Heart right ventricle (tissue), 2 donors: ENCODE measurements around a stretch of chr5.

- PRO-cap, 2 experiments: no peak in any of the 2 experiments
These were observed 21.6 kb downstream of the TRIO start for GRCh38 chr5:14164613-14165203.

DNA sequence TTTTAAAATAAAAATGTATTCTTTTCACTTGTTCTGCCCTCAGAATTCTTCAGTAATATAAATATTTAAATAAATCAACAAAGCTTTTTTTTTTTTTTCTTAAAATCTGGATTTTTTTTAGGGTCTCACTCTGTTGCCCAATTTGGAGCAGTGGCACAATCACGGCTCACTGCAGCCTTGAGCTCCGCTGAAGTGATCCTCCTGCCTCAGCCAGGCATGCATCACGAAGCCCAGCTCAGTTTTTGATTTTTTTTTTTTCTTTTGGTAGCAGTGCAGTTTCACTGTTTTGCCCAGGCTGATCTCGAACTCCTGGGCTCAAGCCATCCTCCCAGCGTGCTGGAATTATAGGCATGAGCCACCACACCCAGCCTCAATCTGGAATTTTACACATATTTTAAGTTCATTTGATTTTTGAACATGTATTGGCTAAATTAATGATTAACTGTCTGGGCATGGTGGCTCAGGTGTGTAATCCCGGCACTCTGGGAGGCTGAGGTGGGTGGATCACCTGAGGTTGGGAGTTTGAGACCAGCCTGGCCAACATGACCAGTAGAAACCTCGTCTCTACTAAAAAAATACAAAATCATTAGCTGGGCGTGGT lies 36.3 kb downstream of the TRIO start:
- PRO-cap, 2 experiments: no peak in any of the 2 experiments

GRCh38 chr5:14183638-14183926 lies 40.4 kb downstream of the TRIO start:
- PRO-cap, 2 experiments: no peak in any of the 2 experiments

DNA sequence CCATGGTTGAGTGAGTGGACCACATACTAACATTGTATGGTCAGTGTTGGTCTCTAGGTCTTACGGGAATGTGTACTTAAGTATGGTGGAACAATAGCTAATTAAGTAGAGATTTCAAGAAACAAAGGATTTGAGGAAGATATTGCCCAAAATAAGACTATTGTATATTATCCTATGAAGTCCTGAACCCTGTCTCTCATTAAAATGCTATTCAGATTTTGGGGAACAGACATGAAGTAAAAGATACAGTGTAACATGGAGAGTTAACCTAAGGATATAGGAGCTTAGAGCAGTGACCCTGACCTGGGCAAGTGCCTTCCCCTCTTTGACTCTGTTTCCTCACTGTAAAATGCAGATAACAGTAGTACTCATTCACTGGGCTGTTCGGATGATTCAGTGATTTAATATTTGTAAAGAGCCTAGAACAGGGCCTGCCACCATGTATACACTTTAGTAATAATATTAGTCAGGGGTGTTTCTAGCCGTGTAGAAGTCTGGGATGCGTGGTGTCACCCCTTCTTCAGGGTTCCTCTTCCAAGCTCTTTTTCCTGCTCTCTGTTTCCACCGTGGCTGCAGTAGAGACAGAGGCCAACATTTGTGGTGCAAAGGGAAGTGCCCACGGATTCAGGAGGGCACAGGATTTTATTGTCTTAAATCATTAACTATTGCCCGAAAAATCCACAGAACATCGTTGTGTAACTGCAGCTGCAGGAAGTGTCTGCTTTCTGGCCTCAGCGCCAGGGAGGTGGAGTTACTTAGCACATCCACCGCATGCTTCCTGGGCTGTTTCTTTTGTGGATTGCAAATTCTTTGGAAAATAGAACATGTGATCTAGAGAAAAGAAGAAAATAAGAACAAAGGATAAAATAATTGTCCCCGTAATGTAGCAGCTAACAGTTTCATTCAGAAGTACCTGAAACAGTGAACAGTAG lies 61.6 kb downstream of the TRIO start:
- PRO-cap, 2 experiments: peak in 1 of 2 experiments; most common minus-strand start position 727 of the sequence (in 1)

DNA sequence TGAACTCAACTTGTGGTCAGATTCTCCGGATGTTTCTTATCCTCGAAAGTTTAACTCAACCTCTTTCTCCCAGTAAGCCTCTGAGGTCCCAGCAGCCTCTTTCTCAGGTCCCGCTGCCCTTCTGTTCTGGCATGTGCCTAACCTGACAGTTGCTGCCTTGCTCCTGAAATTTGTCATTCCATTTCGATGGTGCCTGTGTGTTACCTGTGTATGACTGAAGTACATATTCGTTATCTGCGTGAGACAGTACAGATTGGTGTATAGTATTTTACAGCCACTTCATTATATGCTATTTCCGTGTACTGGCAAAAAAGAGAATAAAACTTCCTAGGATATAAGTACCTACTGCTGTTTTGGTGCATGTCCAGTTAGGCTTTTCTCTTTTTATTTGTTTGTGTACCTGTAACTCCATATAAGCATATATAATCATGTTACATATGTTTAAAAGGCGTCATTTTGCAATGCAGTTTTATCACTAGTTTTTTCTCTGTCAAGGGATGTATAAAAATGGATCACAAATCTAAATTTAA lies 63.4 kb downstream of the TRIO start:
- PRO-cap, 2 experiments: no peak in any of the 2 experiments

GRCh38 chr5:14263710-14264191 lies 120.6 kb downstream of the TRIO start:
- PRO-cap, 2 experiments: no peak in any of the 2 experiments

- PRO-cap, 2 experiments: no peak in any of the 2 experiments
These were observed 125.0 kb downstream of the TRIO start for GRCh38 chr5:14268052-14268670.

GRCh38 chr5:14337493-14338080 lies 194.4 kb downstream of the TRIO start:
- PRO-cap, 2 experiments: no peak in any of the 2 experiments

DNA sequence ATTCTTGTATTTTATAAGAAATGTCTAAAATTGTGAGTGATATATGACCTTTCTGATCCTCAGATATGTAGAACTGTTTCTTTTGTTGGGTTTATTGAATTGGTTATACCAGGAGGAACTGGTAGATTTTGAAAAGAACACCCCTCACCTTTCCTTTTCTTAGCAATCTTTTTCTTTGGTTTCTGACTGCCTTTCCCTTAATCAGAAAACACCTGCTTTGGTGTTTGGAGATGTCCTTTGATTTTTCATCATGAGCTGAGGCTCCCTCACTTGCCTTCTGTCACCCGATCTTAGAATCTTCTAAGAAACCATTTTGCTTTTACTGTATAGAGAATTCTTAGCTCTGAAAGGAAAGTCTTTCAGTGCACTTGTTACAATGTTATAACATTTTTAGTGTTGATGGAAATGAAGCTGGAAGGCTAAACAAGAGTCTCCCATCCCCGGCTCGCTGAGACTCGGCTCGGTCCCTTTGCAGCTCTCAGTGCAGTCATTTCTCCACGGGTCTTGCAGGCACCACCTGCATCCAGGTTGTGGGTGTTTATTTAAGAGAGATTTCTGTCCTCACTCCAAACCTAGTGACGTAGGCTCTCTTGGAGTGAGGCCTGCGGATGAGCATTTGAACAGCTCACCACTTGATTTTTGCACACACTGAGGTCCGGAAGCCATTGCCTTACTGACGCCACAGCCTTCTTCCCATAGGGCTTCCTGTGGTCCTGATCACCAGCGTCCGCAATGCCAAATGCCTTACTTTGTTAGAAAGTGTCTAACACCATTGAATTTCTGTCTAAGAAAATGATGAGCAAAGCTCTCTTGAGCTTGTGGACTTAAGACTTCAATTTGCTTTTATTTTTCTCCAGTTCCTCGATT lies 197.8 kb upstream of the OTULINL start:
- PRO-cap, 2 experiments: no peak in any of the 2 experiments

DNA sequence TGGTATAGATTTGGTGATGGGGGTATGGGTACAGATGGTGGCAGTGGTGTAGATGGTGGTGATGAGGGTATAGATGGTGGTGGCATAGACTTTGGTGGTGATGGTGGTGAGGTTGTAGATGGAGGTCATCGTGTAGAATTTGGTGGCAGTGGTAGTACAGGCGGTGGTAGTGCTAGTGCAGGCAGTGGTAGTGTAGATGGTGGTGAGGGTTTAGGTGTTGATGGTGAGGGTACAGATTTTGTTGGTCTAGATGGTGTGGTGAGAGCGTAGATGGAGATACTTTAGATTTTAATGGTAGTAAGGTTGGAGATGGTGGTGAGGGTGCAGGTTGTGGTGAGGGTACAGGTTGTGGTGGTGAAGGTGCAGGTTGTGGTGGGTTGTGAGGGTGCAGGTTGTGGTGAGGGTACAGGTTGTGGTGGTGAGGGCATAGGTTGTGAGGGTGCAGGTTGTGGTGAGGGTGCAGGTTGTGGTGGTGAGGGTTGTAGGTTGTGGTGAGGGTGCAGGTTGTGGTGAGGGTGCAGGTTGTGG lies 178.8 kb upstream of the OTULINL start:
- PRO-cap, 2 experiments: no peak in any of the 2 experiments

GRCh38 chr5:14676389-14676924 lies 11.9 kb downstream of the OTULIN start:
- PRO-cap, 2 experiments: no peak in any of the 2 experiments

DNA sequence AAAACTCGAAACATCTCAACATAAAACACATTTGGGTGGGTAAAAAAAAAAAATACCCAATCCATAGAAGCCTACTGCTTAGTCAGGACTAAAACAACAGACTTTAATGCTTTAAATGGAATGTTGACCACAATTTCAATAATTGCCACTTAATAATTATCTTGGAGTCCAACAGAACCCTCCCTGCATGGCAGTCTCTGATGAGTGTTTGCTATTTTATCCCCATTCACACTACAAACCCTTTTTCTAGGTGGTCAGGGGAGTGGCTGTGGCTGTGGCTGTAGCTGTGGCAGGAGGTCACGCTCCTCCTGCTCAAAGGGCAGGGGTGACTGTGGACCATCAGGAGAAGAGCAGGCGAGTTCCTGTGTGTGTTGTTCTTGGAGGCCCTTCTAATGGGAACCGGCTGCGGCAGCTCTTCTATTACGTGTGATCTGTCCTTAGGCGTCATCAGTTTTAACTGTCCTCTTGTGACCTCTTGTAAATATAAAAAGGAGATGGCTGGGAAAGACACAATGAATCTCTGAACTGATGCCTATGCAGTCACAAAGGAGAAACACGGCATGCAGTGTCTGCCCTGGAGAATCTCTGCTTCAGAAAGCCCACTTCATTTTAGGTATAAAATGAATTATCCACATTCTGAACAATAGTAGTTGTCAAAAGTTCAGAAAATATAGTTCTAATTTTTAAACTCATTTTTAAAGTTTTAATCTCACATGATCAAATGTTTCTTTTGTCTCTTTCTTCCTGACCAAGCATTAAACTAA lies 65.1 kb downstream of the ANKH start:
- PRO-cap, 2 experiments: peak in 2 of 2 experiments; most common plus-strand start position 512 of the sequence (in 2); most common minus-strand start position 391 of the sequence (in 2)

- PRO-cap, 2 experiments: no peak in any of the 2 experiments
These were observed 60.6 kb downstream of the ANKH start for GRCh38 chr5:14810852-14811560.

GRCh38 chr5:14900731-14901171 lies 29.2 kb upstream of the ANKH start:
- PRO-cap, 2 experiments: peak in 1 of 2 experiments; most common plus-strand start chr5:14900908 (in 1)

- PRO-cap, 2 experiments: no peak in any of the 2 experiments
These were observed 196.9 kb downstream of the FBXL7 start for GRCh38 chr5:15696933-15697283.

DNA sequence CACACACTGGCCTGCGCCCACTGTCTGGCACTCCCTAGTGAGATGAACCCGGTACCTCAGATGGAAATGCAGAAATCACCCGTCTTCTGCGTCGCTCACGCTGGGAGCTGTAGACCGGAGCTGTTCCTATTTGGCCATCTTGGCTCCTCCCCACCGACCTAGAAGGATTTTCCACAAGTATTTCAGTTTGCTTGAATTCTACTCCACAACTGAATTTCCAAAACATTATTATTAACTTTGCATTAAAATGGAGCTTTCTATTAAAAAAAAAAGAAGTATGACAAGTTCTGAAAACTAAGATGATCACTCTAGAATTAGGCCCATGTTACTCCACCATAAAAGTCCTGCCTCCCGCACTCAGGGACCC lies 267.2 kb downstream of the MARCHF11 start:
- PRO-cap, 2 experiments: no peak in any of the 2 experiments

GRCh38 chr5:16081372-16081867 lies 98.2 kb downstream of the MARCHF11 start:
- PRO-cap, 2 experiments: peak in 1 of 2 experiments; most common minus-strand start chr5:16081544 (in 1)

- PRO-cap, 2 experiments: peak in 2 of 2 experiments; most common plus-strand start chr5:16129115 (in 2)
These were observed 50.6 kb downstream of the MARCHF11 start for GRCh38 chr5:16128968-16129411.

DNA sequence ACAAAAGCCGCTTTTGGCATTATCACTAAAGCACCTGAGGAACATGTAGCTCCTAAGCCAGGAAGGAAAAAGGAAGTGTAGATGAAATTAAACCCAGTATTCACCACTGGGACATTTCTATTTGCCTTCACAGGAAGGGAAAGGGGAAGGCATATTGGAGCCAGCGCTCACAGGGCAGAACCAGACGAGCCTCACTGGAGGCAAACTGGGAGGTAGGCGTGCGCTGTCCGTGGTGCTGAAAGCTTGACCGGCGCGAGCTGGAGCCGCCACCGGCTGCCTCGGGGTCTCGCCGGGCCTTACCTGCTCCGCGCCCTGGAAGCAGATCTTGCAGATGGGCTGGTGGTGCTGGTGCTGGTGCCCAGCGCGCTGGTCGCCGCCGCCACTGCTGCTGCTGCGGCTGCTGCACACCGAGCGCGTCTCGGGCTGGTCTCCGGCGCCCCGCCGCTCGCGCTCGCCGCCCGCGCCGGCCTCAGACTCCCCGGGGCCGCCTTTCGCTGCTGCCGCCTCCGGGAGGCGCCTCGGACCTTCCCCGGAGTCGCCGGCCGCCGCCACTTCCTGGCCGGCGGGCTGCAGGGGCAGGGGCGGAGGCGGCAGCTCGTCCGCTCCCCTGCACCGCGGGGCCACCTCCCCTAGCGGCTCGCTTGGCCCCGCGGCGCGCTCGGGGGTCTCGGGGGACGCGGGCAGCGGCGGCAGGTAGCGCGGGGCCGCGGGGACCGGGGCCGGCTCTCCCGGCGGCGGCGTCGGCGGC lies 678 bp downstream of the MARCHF11 start:
- PRO-cap, 2 experiments: no peak in any of the 2 experiments

DNA sequence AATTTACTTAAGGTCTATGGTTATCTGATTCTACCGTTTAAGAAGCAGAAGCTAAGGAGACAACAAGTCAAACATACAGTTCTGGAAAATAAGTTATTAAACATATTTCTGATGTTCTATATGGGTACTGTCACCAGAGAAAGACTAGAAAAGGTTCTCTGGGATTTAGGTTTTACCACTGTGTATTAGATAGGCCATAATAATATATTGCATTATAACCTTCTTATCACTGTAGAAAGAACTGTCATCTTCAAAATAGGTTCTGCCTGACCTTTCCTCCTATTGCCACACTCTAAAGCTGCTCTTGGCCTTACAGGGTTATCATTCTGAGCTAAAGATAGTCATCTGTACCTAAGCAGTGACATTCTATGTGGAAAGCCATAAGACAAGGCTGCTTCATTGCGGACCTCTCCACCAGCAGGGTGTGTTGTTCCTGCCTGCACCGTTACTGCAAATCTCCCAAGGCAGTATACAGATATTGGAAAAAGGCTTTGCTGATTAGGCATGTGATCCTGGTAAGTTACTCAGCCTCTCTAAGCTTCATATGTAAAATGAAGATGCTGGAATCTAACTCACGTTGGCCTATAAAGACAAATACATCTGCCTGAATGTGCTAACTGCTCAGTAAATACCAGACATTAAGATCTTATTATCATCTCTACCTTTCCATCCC lies 8.2 kb downstream of the ZNF622 start:
- PRO-cap, 2 experiments: no peak in any of the 2 experiments